GM19240 (cell line): ENCODE data around the genes LSS and YBEY.

DNA sequence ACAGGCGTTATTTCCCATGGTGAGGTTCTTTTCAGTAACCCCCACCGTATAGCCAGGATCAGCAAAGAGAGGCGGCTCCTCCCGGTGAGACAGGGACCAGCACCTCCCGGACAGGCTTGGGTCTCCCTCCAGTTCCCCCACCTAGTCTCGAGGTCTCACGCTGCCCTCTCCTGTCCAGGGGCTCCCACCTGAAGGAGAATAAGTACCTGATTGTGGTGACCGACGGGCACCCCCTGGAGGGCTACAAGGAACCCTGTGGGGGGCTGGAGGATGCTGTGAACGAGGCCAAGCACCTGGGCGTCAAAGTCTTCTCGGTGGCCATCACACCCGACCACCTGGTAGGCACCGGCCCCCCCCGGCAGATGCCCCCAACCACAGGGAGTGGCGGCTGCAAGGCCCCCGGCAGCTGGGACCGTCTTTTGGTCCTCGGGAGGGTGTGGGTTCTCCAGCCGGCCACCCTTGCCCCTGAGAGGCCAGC, 4.8 kb downstream of the COL6A1 start:
- RRBS: 92% methylated on average over 6 of the region's 20 CpGs

DNA sequence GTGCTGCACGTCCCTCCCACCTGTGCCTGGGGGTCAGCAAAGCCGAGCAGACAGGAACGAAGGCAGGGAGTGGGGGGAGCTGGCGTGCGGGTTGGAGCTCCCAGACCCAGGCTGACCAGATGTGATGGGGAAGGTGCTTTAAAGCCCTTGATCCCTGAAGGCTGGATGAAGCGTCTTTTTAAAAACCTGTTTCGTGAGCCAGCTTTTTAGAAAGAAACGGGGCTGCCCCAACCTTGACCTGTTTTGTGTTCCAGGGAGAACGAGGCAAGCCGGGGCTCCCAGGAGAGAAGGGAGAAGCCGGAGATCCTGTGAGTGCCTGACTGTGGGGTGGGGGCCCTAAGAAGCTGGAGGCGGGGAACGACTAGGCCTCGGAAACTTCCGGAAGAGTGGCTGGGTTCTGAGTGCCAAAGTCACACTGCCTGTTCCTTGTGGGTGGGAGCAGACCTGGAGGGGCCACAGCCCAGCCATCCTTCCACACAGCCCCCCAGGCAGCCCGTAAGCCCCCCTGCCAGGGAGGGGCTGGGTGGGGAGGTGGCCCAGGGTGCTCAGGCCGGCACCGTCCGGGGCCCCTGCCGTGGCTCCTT, 7.4 kb downstream of the COL6A1 start:
- RRBS: 91% methylated on average over 5 of the region's 20 CpGs

DNA sequence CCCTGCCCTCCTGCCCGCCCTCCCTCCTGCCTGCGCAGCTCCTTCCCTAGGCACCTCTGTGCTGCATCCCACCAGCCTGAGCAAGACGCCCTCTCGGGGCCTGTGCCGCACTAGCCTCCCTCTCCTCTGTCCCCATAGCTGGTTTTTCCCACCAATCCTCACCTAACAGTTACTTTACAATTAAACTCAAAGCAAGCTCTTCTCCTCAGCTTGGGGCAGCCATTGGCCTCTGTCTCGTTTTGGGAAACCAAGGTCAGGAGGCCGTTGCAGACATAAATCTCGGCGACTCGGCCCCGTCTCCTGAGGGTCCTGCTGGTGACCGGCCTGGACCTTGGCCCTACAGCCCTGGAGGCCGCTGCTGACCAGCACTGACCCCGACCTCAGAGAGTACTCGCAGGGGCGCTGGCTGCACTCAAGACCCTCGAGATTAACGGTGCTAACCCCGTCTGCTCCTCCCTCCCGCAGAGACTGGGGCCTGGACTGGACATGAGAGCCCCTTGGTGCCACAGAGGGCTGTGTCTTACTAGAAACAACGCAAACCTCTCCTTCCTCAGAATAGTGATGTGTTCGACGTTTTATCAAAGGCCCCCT, 22.9 kb downstream of the COL6A1 start:
- RRBS: no CpG with 5 or more reads among the region's 23 CpGs

GRCh38 chr21:46053072-46053650, 44.8 kb upstream of the COL6A2 start:
- RRBS: no CpG with 5 or more reads among the region's 18 CpGs

DNA sequence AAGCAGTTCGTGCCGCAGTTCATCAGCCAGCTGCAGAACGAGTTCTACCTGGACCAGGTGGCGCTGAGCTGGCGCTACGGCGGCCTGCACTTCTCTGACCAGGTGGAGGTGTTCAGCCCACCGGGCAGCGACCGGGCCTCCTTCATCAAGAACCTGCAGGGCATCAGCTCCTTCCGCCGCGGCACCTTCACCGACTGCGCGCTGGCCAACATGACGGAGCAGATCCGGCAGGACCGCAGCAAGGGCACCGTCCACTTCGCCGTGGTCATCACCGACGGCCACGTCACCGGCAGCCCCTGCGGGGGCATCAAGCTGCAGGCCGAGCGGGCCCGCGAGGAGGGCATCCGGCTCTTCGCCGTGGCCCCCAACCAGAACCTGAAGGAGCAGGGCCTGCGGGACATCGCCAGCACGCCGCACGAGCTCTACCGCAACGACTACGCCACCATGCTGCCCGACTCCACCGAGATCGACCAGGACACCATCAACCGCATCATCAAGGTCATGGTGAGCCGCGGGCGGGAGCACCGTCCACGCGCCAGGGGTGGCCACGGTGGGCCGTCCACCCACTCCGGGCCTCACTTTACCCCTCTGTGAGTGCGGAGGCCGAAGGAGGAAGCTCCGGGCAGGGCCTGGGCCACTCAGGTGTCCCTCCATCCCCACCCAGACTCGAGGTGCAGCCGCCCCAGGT, 14.3 kb downstream of the COL6A2 start:
- RRBS: 94% methylated on average over 24 of the region's 60 CpGs

- RRBS: no CpG with 5 or more reads among the region's 53 CpGs
Measured at GRCh38 chr21:46125596-46126164, 27.8 kb downstream of the COL6A2 start.

GRCh38 chr21:46126257-46126980, 28.5 kb downstream of the COL6A2 start:
- RRBS: 100% methylated on average over 1 of the region's 26 CpGs

DNA sequence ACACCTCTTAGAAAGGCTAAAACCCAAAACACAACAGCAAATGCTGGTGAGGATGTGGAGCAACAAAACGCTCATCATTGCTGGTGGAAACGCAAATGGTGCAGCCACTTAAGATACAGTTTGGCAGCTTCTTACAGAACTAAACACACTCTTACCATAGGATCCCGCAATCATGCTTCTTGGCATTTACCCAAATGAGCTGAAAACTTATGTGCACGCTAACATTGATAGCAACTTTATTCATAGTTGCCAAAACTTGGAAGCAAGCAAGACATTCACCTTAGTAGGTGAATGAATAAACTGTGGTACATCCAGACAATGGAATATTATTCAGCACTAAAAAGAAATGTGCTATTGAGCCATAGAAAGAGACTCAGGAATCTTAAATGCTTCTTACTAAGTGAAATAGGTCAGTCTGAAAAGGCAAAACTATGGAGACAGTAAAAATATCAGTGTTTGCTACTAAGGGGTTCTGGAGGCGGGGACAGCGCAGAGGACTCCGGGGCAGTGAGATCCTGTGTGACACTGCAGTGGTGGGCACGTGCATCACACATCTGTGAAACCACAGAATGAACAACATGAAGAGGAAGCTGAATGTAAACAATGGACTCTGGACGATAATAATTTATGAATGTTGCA, 15.2 kb upstream of the SPATC1L start:
- RRBS: no CpG with 5 or more reads among the region's 9 CpGs

DNA sequence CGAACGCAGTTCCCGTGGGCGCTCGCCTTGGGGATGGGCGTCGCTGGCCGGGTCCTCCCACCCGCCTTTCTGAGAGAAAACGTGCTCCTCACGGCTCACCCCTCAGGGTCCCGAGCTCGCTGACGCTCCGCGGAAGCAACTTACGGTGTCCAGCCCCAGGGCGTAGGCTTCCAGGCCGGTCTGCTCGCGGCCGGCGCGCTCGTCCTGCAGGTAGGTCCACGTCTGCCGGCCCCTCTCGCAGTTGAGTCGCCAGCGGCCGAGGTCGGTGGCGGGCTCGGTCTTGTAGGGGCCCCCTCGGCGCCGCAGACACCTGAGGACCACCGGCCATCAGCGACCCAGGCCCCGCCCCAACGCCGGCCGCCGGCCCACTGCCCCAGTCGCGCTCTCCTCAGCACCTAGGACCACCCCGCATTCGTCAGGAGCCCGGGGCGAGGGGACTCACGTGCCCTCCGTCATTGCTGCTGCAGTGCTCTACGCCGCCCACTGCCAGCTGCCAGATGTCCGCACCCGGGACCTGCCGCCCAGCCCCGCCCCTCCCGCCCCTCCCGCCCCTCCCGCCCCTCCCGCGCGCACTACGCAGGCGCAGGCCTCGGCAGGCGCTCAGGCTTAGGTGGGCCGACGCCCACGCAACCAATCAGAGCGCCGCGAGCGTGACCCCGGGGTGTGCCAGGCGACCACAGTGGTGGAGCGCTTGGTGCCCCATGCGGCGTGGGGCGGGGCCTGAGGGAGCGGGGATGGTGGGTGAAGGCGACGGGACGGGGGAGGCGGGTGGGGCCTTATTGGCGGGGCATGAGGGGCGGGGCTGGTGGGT, at the start of gene LSS:
LSS (minus strand) TSS at position 485 of the 811 bp plus-strand sequence.
- RRBS: 2% methylated on average over 27 of the region's 88 CpGs

DNA sequence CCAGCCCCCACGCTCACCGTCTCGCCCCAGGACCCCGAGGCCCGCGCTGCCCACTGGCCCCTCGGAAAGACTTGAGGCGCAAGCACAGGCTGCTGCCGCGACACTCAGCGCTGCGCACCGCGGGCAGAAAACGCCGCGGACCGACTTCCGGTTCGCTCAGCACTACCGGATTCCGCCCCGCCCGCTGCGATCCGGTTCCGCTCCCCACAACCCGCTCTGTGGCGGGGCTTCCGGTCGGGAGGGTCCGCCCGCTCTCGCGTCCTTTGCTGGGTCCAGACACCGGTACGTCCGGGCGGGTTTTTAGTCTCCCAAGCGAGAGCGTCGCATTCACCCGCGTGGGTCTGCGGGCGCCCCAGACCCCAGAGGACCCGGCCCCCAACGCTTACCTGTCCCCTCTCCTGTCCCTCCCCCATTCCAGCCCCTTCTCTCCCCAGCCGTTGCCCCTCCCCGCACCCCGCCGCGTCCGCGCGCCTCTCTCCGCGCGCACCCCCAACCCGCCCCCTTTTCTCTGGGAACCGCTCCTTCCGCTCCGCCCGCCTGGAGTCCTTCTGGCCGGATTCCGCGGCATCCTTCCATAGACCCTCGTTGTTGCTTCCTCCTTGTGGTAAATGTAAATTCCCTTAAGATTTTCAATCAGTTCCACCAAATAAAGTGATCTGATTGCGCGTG, at the start of gene YBEY:
YBEY (plus strand) TSS at position 209 of the 669 bp plus-strand sequence.
- RRBS: 2% methylated on average over 15 of the region's 70 CpGs

GRCh38 chr21:46324584-46325603, 938 bp downstream of the PCNT start:
- RRBS: 4% methylated on average over 35 of the region's 100 CpGs

GRCh38 chr21:46334230-46334945, 10.4 kb downstream of the PCNT start:
- RRBS: no CpG with 5 or more reads among the region's 12 CpGs

DNA sequence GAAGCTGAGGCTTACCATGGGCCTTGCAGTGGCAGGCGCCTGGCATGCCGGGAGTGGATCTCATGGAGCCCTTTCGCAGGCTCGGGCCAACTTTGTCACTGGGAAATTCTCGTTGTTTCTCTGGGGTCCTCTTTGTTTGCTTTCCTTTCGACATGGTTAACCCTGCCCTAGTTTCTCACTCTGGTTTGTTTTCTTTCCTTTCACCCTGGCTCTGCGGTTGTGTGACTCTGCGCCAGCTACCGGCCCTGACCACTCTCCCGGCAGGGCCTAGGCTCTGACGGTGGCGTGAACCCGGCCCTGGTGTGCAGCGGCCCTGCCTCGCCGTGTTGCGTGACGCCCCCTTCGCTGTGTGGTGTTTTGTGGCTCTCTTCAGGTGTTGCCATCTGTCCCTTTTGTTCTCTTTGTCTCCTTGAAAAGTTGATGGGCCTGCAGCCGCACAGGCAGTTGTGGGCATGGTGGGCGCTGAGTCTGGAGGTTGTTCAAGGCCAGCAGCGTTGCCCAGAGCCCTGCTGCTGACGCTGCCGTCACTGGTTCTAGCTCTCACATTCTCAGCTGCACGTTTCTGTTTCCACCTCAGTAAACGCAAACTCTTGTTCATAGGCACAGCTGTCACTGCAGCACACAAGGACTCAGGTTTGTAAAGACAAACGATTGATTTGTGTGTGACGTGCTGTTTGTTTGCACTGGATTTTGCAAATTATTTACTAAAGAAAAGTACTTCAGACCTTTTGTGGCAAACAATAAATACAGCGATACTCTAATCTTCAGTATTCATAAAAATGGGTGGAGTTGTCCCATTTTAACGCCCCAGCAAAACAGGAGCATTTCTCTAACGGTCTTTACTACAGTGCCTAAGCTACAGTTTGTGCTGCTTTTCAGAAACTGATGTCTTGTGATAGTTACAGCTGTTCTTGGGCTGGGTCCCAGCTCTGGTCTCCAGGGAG, 64.5 kb upstream of the DIP2A start:
- RRBS: no CpG with 5 or more reads among the region's 31 CpGs

DNA sequence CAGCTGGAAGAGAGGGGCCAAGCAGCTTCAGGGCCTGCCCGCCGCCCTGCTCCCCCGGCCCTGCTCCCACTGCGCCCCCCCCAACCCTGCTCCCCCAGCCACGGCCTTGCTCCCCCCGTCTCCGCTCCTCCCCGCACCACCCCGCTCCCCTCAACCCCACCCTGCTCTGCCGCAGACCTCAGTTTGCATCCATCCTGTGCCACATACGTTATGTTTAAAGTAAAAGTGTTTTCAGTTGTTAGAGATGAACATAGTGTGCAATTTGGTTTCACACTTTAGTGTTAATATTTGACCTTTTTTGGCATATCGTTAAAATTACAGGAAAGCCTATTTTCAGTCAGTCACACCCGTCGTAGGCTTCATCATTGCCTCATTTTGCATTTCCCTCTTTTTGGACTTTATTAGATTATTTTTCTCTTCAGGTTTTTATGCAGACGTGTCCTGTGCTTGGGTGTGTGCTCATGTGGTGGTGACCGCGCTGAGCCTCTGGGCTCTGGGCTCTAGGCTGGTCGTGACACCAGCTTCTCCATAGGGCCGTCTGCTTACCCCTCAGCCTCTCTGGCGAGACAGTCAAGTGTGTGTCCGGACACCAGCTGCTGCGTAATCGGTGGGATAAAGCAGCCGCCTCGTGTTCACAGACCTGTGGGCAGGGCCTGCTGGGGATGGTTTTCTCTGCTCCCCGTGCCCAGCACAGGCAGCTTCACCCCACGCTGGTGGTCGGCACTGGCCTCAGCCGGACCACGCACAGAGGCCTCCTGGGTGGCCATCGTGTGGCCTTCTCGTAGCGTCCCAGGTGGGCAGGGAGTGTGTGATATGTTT, 33.8 kb upstream of the DIP2A start:
- RRBS: 99% methylated on average over 6 of the region's 33 CpGs

DNA sequence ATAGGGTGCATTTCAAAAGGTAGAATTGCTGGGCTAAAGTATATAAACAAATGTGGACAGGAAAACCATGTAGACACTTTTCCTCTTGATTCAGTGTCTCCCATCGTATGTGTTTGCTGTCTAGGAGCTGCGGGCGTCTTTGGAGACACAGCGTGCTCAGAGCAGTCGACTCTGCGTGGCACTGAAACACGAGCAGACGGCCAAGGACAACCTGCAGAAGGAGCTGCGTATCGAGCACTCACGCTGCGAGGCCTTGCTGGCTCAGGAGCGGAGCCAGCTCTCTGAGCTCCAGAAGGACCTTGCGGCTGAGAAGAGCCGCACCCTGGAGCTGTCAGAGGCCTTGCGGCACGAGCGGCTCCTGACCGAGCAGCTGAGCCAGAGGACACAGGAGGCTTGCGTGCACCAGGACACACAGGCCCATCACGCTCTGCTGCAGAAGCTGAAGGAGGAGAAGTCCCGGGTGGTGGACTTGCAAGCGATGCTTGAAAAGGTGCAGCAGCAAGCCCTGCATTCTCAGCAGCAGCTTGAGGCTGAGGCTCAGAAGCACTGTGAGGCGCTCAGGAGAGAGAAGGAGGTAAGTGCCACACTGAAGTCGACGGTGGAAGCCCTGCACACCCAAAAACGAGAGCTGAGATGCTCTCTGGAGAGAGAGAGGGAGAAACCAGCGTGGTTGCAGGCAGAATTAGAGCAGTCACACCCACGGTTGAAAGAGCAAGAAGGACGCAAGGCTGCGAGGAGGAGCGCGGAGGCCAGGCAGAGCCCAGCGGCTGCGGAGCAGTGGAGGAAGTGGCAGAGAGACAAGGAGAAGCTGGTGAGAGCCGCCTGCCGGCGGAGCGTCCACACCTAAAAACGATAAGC, 27.1 kb upstream of the DIP2A start:
- RRBS: no CpG with 5 or more reads among the region's 40 CpGs

- RRBS: no CpG with 5 or more reads among the region's 3 CpGs
Measured at GRCh38 chr21:46548522-46549391, 56.1 kb downstream of the S100B start.